Measurements from ENCODE around the gene TIMM21.

- CAGE, long polyA plus RNA, result no peak
- RRBS, result no CpG with 5 or more reads among the region's 52 CpGs
These were observed at the start of gene TIMM21 for GRCh38 chr18:74148240-74149358. Gene TIMM21 (plus strand): TSS chr18:74148523.

GRCh38 chr18:74232933-74233427 is 58.8 kb downstream of the CYB5A start:
- CAGE, long polyA plus RNA, result no peak
- RRBS, result no CpG with 5 or more reads among the region's 8 CpGs

DNA sequence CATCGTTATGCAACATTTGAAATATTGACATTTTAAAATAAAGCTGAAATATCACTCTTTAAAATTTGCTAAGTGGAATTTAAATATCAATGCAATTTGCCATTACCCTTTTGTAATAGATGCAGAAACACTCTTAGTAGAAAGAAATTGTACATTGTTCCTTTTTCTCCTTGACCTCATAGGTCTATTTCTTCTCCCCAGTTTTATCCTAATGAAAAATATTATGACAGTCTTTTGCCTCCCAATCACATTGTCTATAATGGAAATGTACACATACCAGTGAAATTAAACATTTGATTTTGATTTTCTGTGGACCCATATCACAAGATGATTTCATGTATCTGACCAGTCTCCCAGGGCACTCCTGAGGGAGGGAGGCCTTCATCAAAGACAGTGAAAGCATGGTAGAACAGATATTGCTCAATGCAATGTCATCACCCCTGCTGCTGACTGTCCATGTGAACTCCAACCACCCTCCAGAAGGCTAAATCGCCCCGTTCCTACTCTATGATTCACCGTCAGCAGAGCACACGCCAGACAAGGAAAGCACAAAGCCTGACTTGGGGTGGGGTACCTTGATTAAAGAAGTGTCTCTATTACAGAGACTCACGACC is 42.7 kb downstream of the CYB5A start:
- CAGE, long polyA plus RNA, result no peak
- RRBS, result no CpG with 5 or more reads among the region's 6 CpGs

GRCh38 chr18:74251204-74251836 is 40.4 kb downstream of the CYB5A start:
- CAGE, long polyA plus RNA, result no peak
- RRBS, result no CpG with 5 or more reads among the region's 2 CpGs

- CAGE, long polyA plus RNA, result no peak
- RRBS, result no CpG with 5 or more reads among the region's 17 CpGs
These were observed 22.3 kb downstream of the CYB5A start for GRCh38 chr18:74269048-74270300.

DNA sequence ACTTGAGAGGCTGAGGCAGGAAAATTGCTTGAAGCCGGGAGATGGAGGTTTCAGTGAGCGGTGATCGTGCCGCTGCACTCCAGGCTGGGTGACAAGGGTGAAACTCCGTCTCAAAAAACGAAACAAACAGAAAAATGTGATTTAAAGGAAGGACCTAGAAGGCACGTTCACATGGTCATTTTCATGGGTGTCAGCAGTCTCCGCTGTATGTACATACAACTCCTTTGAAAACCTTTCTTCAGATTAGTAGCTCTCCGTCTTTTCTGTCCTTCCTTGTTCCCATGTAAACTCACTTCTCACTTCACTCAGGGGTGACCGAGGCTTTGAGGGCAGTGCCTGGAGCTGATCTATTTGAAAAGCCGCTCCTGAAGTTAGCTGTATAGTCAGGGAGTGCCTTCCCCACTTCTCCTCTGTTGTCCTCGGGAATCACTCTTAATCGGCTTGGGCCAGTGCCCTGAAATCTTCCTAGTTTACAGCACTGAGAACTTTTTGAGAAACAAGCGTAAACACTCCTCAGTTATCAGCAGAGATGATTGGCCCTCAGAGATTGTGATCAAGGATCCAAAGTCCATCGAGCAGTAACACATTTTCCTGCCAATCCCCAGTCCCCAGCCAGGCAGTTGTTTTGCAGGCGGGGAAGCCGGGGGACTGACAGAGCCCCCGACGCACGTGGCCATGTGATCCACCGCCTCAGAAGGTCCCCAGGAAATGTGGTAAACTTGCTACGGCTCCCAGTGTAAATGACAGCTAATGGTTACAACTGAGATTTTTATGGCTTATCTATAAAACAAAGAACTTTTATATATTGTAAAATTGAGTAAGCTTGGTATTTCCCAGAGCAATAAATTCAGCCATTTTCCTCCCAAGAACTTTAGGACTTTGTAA is 53.2 kb downstream of the C18orf63 start:
- CAGE, long polyA plus RNA, result no peak
- RRBS, result no CpG with 5 or more reads among the region's 22 CpGs

- CAGE, long polyA plus RNA, result no peak
- RRBS, result no CpG with 5 or more reads among the region's 3 CpGs
These were observed 49.3 kb downstream of the DIPK1C start for GRCh38 chr18:74407843-74408223.

- CAGE, long polyA plus RNA, result no peak
- RRBS, result no CpG with 5 or more reads among the region's 12 CpGs
These were observed 4.3 kb downstream of the CNDP2 start for GRCh38 chr18:74500309-74501036.

DNA sequence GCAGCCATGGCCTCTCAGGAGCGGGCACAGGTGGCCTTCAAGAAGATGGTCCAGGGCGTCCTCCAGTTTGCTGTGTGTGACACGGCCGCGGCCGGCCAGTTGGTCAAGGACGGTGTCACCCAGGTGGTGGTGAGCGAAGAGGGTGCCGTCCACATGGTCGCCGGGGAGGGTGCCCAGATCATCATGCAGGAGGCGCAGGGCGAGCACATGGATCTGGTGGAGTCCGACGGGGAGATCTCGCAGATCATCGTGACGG is 145.1 kb downstream of the PTGR3 start:
- CAGE, long polyA plus RNA, result no peak
- RRBS, result no CpG with 5 or more reads among the region's 18 CpGs

DNA sequence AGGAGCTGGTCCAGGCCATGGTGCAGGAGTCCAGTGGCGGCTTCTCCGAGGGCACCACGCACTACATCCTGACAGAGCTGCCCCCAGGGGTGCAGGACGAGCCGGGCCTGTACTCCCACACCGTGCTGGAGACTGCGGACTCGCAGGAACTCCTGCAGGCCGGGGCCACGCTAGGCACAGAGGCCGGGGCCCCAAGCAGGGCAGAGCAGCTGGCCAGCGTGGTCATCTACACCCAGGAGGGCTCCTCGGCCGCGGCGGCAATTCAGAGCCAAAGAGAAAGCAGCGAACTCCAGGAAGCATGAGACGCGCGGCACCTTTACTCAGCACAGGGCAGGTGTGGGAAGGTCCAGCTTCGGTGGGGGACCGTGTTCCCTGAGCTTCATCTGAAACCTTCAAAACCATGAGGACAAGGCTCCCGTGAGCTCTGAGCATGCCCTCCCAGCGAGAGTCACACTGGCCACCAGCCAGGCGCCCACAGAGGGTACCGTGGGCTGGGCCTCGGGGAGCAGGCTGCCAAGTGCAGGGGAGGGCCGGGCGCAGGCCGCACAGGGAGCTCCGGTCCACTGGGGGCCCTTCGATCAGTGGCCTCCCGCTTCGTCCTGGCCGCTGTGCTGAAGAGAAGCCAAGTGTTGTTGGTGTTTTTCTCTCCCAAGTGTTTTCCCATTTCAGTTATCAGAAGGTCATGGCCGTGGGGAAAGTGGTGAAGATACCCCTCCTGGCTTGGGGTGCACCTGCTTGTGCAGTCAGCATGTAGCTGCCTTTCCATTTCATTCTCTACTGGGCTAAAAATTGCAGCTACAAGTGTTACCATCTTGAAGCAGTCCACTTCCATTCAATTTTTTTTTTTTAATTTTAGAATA is 144.5 kb downstream of the PTGR3 start:
- CAGE, long polyA plus RNA, result no peak
- RRBS, result 96% methylated on average over 5 of the region's 36 CpGs

DNA sequence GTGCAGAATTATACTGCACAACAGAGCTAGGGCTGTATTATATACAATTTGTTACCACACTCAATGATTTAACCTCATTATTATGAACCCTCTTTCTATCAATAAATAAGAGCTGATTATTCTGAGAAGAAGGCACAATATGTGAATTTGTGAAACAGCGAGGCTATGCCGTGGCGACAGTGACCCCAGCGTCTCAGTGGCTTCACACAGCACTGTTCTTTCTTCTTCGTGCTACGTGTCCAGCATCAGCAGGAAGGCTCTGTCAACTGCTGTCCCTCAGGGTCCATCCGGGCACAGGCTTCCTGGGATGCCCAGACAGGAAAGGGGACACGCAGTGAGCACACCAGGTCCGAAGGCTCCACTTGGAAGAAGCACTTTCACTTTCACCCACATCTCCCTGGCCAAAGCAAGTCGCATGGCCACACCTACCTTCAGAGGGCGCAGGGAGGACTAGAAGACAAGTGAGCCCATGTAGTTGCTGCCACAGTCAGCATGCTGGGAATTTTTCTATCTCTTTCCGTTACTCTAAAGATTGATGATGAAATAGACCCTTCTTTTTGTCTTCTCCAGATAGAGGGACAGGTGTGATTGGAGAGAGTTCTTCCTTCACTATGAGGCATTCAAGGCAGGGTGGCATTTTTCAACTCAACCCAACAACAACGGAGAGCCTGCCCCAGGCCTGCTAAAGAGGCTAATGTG is 47.3 kb downstream of the PTGR3 start:
- CAGE, long polyA plus RNA, result no peak
- RRBS, result no CpG with 5 or more reads among the region's 13 CpGs

DNA sequence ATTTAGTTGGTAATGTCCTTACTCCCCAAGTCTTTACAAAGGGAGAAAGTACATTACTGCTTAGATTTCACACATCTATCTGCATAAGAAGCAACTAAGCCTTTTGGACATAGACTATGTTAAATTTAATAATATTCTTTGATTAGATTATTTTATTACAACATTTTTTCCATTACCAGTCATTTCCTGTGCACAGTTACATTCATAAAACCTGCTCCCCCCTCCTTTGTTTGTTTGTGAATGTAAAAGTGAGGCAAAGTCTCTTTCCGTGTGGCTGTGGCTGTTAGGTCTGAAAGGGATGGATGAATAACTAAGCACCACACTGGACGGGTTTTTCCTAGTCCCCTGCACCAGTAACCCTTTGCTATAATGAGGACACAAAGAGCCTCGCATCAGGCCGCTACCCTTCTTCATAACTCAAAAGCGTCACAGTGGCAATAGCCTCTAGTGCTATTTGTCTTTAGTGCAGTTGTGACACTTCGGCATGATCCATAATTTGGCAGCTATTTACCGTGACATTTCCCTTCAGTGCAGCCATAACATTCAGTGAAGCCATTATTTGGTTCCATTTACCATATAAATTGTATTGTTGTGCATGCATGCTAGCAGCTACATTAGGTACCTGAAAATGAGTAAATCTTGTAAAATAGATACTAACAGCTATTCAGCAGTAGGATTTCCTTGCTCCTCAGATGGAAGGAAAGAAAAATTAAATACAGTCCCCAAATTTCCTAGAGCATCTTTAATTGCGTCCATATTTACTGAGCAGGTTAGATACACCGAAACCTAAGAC is 9.4 kb downstream of the PTGR3 start:
- CAGE, long polyA plus RNA, result no peak
- RRBS, result no CpG with 5 or more reads among the region's 9 CpGs

GRCh38 chr18:75230571-75230951 is 20.0 kb downstream of the TSHZ1 start:
- CAGE, long polyA plus RNA, result no peak
- RRBS, result no CpG with 5 or more reads among the region's 9 CpGs

DNA sequence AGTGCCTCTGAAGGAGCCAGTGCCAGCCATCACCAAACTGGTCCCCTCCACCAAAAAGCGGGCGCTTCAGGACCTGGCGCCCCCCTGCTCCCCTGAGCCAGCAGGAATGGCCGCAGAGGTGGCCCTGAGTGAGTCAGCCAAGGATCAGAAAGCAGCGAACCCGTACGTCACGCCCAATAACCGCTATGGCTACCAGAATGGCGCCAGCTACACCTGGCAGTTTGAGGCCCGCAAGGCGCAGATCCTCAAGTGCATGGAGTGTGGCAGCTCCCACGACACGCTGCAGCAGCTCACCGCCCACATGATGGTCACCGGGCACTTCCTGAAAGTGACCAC is 75.8 kb downstream of the TSHZ1 start:
- CAGE, long polyA plus RNA, result no peak
- RRBS, result no CpG with 5 or more reads among the region's 16 CpGs

- CAGE, long polyA plus RNA, result no peak
- RRBS, result 80% methylated on average over 5 of the region's 14 CpGs
These were observed 239.9 kb downstream of the ZNF516 start for GRCh38 chr18:76255152-76255437.

GRCh38 chr18:76421227-76421755 is 73.8 kb downstream of the ZNF516 start:
- CAGE, long polyA plus RNA, result no peak
- RRBS, result 73% methylated on average over 3 of the region's 9 CpGs

GRCh38 chr18:76487414-76488751 is 7.2 kb downstream of the ZNF516 start:
- CAGE, long polyA plus RNA, result no peak
- RRBS, result no CpG with 5 or more reads among the region's 19 CpGs

DNA sequence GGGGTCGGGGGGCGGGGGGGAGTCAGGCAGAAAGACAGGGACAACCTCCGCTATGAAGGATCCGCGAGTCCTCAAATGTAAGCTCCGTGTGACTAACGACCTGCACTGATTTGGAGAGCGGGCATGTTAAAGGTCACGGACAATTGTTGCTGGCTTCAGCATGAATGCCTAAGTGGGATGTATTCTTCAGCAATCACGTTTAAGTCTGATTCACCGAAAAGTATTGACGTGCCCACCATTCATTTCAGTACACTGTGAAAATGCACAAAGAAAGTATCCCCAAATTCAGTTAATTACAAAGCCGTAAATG is 1.5 kb upstream of the ZNF516 start:
- CAGE, long polyA plus RNA, result no peak
- RRBS, result no CpG with 5 or more reads among the region's 13 CpGs

GRCh38 chr18:76517889-76518554 is 23.0 kb upstream of the ZNF516 start:
- CAGE, long polyA plus RNA, result no peak
- RRBS, result no CpG with 5 or more reads among the region's 13 CpGs

DNA sequence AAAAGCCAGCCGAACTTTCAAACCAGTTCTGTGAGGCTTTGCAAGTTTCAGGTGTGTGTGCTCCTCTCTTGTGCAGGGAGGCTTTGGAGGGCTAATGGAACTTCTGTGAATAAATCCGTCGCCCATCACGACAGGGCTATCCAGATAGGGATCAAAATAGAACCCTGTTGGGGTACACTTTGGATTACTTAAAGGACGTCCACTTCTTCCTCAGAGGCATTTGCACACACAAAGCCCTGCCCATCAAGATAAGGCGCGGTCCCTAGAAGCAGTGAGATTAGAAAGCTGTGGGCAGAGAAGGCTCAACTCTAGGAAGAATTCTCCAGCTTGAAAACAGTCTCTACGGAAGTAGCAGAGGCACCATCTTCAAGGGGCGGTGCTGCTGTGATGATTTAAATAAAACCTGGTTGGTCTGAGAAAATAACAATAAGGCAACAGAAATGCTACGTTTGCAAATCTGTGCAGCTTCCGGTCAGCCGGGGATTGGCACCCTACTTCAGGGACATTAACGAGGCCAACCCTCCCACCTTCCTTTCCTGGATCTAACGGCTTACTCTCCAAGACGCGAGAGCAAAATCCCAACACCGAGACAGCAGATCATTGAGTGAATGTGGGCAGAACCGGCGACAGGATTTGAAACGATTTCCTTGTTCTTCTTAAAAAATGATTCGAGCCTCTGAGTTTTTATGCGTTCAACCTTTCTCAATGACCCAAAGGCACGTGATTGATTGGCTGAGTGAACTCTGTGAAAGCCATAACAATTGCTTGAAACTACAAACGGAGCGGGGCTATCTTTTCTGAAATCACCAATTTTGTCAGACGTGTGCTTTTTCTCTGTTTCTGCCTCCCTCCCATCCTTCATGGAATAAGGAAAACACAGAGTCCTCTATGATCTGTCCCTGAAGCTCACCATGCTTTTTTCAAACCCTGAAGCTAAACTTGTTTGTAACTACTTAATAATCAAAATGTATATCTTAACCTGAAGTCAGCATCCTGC is 93.6 kb upstream of the ZNF516 start:
- CAGE, long polyA plus RNA, result no peak
- RRBS, result no CpG with 5 or more reads among the region's 26 CpGs